Urinary bladder (tissue), 3 donors: ENCODE measurements around the gene HEATR1.

GRCh38 chr1:235983742-235984722 is 80.9 kb downstream of the NID1 start:
- PRO-cap = no peak
- RAMPAGE, long total RNA = no peak

DNA sequence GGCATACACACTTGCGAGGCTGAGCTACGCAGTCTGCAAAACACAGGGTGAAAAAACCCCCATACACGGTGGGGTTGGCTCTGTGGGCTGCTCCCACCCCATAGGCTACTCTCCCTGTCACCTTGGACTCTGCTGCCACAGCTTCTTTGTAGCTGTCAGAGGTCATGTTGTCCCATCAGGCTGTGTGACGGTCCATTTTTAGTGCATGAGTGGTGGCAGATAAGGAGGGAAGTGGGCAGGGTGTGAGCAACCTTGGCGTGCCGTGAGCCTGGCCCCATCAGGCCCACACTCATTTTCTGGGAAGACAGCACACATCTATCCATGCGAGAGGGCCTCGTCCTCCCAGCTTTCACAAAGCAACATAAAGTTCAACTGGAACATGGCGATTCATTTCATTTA is 9.4 kb downstream of the GPR137B start:
- PRO-cap = no peak
- RAMPAGE, long total RNA = no peak

DNA sequence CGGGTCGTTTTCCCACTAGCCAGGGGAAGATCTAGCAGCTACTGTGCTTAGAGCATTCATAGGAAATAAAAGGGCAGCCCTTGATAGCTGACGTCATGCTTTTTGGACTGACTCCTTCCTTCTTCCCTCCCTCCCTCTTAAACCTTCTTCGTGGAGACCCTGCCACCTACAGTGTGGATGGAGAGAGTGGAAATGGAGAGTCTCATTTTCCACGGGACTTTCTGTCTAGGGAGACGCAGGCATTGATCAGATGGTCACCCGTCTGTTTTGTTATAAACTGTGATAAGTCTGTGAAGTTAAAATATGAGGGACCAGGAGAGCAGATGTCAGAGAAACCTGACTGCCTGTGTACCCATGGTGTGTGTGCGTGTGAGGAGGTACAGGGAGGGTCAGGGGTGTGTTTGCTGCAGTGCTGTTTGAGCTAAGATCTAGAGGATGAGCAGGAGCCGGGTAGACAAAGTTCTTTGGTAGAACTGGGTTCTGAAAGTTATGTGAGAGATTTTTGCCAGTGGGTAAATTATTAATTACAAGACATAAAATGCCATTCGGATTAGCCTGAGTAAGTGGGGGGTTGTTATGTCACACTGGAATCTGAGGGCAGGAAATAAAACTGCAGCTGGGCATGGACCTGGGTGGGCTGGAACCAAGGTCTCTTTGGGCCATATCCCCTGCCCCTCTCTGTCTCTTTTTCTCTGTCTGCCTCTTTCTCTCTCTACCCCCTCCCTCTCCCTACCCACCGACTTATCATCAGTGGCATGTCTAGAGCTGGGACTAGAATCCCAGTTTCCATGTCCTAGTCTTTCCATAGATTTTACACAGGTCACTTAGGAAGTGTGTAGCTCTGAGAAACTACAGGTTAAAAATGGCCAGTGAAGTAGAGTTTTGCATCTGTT is 34.5 kb downstream of the GPR137B start:
- PRO-cap = no peak
- RAMPAGE, long total RNA = no peak

GRCh38 chr1:236494535-236495253 is 29.1 kb upstream of the LGALS8 start:
- PRO-cap = no peak
- RAMPAGE, long total RNA = no peak

DNA sequence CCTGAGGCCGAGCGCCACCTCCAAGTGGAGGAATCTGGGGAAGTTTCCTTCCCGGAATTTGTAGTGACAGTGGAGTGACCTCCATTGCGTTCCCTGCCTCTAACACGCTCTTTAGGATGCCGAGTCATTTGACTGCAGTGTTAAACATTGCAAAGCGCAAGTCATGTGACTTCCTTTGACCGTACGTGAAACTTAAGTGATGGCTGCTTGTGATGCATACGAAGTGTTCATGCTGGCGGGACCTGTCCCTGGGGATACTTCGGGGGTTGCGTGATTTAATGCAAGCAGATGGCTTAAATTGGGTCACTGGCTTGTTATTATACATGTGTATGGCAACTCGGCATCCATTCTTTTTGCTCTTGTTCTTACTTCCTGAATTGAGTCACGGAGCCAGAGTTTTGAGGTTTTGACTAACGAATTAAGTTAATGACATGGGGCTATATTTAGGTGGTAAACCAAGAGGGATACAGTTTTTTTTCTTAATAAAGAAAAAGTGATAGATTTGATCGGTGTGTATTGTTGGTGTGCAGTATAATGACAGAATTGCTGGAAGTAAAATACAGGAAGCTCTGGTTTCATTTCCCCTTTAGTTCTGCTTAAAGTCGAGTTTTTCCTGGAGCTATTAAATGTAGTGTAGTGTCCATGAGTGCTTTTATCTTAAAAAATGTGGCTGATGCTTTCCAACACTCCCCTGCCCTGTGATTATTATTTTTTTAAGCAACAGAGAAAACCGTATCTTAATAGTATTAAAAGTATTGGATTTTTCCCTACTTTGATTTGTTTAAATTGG is 827 bp downstream of the LGALS8 start:
- PRO-cap = bidirectional peak, plus-strand start at position 217 of the sequence, minus-strand start at position 113 of the sequence
- RAMPAGE, long total RNA = no peak

DNA sequence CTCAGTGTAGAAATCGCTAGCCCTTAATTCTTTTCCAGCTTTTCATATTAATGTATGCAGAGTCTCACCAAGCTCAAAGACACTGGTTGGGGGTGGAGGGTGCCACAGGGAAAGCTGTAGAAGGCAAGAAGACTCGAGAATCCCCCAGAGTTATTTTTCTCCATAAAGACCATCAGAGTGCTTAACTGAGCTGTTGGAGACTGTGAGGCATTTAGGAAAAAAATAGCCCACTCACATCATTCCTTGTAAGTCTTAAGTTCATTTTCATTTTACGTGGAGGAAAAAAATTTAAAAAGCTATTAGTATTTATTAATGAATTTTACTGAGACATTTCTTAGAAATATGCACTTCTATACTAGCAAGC is 25.7 kb downstream of the LGALS8 start:
- PRO-cap = no peak
- RAMPAGE, long total RNA = no peak

DNA sequence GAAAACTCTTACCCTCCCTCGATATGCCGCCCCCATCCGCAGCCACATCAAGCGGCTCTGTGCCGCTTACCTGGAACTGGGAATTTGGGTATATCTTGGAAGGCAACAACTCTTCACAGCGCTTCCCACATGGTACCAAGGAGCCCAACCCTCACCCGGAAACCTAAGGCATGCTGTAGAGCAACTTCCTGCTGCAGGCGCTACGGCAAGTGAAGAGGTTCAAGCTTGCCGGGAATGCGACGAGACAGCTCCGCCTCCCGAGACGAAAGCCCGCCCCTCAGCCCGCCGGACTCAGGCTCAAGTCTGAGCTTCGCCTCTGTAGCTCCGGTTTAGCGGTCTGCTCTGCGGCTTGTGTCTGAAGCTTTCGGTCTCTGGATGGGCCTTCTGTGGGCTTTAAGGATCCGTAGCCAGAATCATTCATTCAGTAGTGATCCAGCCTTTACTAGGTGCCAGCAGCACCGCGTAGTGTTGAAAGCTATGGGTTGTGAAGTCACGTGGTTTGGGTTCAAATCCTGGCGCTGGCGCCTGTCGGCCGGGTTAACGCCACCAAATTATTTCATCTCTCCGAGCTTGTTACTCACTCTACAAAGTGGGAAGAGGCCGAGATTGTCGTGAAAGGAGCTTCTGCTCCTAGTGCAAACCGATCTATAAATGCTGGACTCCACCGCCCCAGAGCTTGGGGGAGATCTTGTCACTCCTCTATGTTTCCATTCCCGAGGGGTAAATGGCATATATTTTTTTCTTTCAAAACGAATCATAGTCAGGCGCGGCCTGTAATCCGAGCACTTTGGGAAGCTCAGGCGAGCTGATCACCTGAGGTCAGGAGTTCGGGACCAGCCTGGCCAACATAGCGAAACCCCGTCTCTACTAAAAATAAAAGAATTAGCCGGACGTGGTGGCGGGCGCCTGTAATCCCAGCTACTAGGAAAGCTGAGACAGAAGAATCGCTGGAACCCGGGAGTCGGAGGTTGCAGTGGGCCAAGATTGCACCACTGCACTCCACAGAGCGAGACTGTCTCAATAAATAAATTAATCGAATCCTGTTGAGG is at the start of gene HEATR1:
HEATR1 (minus strand) TSS at position 165 of the 1,049 bp plus-strand sequence.
- PRO-cap = no peak
- RAMPAGE, long total RNA = start-site peak on the minus strand centred at position 150 of the sequence, 8 bp wide, 65 and 32 reads in 2 replicates

GRCh38 chr1:236688470-236689100 is 2.3 kb downstream of the ACTN2 start:
- PRO-cap = no peak
- RAMPAGE, long total RNA = no peak

GRCh38 chr1:236718682-236719089 is 32.4 kb downstream of the ACTN2 start:
- PRO-cap = no peak
- RAMPAGE, long total RNA = no peak

DNA sequence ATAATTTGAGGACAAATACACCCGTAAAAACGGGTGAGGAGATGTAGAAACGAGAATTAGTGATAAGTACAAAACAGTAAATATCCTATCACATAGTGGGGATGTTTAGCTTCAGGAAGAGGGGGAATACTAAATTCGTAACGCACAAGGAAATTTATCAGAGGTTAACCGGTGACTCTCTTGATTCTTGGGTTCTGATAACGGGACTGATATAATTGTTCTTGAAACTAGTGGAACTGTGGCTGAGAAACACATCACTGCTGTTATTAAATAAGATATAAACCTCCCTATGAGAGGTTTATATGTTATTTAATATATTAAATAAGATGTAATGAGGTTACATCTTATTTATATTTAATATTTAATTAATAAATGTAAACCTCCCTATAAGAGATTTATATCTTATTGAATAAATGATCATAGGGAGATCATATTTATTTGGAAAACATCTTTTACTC is 1.4 kb downstream of the MTR start:
- PRO-cap = no peak
- RAMPAGE, long total RNA = no peak

DNA sequence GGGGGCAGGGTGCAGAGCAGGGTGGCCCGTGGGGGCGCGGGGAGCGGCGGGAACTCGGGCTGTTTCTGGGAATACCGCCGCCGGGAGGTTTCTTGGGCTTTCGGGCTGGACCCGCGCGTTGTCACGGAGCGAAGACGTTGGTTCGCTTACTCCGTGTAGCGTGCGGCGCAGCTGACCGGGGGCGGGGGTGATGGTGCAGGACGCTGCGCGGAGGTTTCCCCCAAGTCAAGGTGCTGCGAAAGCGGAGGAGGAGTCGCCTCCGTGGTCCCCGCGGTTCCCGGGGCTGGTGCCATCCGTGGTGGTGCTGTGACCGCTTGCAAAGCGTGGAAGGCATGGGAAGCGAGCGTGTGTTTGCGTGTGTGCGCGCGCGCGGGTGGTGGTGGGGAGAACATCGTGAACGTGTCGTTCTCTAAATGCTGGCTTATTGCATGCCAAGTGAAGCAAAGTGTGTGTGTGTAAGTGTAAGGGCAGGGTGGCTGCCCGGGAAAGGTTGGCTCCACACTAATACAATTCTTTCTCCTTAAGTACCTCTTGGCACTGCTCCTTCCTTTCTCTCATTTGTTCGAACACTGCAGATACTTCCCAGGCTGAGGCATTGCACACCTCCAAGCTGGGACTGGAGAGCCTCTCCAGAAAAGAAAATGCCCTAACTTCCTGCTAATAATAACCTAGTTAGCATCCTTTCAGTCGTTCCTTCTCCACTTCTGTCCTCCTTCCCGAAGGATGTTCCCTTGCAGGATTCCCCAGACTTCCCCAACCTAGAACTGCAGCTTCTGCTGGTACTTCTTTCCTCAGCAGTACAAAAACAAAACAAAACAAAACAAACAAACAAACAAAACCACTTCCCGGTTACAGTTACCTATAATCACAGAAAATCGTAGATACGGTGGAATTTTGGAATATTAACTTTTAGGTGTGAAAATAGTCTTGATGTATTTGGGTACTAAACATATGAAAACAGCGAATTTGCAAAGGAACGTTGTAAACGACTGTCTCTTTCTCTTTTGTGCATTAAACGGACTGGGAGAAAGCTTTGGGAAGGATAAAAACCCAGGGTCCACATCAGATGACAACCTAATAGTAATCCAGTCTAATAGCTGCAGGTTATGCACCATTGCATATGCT is 1.3 kb downstream of the RYR2 start:
- PRO-cap = no peak
- RAMPAGE, long total RNA = no peak

DNA sequence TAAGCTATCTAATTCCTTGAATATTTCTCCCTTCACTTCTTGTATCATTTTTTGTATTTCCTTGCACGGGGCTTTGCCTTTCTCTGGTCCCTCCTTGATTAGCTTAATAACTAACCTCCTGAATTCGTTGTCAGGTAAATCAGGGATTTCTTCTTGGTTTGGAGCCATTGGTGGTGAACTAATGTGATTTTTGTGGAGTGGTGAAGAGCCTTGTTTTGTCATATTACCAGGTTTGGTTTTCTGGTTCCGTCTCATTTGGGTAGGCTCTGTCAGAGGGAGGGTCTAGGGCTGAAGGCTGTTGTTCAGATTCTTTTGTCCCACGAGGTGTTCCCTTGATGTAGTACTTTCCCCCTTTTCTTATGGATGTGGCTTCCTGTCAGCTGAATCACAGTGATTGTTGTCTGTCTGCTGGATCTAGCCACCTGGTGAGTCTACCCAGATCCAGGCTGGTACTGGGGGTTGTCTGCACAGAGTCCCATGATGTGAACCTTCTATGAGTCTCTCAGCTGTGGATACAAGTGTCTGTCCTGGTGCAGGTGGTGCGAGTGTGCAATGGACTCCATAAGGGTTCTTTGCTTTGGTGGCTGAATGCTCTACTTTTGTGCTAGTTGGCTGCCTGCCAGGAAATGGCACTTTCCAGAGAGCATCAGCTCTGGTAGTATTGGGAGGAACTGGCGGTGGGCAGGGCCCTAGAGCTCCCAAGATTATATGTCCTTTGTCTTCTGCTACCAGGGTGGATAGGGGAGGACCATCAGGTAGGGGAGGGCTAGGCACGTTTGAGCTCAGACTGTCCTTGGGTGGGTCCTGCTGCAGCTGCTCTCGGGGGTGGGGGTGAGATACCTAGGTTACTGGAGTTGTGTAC is 245.9 kb downstream of the RYR2 start:
- PRO-cap = no peak
- RAMPAGE, long total RNA = no peak

DNA sequence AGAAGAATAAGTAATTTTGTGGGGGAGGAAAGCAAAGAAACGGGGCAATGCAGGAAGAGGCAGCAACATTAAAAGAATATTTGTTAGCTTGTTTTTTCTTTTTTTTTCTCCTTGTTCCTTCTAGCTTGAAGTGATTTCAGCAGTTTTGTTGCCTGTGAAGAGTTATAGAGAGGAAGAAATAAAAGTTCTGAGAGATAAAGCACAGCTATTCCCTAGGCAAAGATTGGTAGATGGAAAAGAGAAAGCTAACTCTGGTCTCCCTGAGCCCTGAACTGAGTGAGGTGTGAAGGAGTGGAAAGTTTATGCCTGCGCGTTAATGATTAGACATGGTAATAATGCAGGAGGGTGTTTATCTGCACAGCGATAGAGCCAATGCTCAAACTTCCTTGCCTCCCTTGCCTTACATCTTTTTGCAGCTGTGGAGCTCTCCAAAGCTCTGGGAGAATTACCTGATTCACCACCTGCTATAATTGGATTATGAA is 32.9 kb upstream of the CHRM3 start:
- PRO-cap = no peak
- RAMPAGE, long total RNA = no peak

- PRO-cap = no peak
- RAMPAGE, long total RNA = no peak
Measured at GRCh38 chr1:239952740-239953327, 138.8 kb upstream of the FMN2 start.

- PRO-cap = no peak
- RAMPAGE, long total RNA = no peak
Measured at GRCh38 chr1:240406128-240406739, 205.7 kb downstream of the GREM2 start.

- PRO-cap = no peak
- RAMPAGE, long total RNA = no peak
Measured at GRCh38 chr1:241634957-241635879, 5.0 kb downstream of the CHML start.

GRCh38 chr1:241998215-241998920 is 530 bp downstream of the MAP1LC3C start:
- PRO-cap = no peak
- RAMPAGE, long total RNA = no peak

DNA sequence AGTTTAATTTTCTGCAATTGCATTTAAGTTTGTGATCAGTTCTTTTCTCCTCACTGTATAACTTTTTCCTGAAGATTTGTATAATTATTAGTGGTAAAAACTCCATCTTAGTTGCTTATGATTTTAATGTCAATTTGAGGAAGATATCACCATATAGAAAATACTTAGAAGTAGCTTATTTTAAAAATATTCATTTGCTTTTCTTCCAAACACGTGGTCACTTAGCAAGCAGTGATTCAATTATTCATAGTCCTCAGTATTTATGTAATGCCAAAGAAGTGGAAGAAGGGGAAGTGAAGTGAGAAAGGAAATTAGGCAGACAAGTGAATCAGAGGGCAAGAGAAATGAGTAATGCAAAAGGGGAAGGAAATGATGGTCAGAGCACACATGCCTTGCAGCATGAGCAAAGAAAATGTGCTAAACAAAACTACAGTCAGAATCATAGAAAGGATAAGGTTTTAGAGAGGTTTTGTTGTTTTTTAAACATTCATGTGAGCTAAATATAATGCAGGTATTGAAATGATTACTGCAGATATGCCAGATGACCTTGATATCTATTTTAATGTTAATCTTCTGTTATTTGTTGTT is 31.8 kb downstream of the SDCCAG8 start:
- PRO-cap = no peak
- RAMPAGE, long total RNA = no peak

DNA sequence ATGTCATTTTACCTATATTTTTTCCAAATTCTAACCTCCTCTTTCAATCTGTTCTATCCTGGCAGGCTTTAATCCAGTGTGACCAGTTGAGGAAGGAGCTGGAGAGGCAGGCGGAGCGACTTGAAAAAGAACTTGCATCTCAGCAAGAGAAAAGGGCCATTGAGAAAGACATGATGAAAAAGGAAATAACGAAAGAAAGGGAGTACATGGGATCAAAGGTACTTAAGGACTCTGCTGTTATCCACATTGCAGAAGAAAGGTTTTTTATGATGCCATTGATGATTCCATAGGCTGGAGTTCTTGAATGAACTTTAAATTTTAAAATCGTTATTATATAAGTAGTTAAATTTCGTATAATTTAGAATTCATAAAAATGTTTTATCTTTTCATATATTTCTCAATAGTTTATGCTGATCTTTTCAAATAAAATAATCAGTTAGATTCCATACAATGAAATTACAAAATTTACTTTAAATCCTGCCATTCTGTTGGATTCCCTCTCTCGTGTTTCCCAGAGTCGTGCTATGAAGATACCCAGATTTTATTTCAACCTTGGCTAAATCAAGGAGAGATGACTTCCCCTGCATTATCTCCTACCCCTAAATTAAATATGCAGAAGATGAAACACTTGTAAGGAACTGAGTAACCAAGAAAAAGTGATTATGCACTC is 74.8 kb downstream of the SDCCAG8 start:
- PRO-cap = no peak
- RAMPAGE, long total RNA = no peak

GRCh38 chr1:243443407-243443917 is 187.6 kb downstream of the SDCCAG8 start:
- PRO-cap = no peak
- RAMPAGE, long total RNA = no peak